ENCODE results near the gene TMPRSS2.

DNA sequence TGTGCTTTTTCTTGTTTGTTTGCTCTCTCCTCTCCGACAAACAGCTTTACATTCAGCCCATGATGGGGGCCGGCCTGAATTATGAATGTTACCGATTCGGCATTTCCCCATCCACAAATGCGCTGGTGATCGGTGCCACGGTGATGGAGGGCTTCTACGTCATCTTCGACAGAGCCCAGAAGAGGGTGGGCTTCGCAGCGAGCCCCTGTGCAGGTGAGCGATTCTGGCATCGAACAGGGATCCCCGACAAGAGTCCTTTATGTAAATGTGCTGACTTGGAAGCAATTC lies 59.5 kb upstream of the FAM3B start:
- PRO-cap: no peak

- PRO-cap: no peak
Measured at GRCh38 chr21:41275105-41275843, 41.3 kb upstream of the FAM3B start.

- PRO-cap: no peak
Measured at GRCh38 chr21:41366586-41367218, 4.9 kb downstream of the MX2 start.

GRCh38 chr21:41465708-41466247 lies 39.7 kb downstream of the MX1 start:
- PRO-cap: no peak

DNA sequence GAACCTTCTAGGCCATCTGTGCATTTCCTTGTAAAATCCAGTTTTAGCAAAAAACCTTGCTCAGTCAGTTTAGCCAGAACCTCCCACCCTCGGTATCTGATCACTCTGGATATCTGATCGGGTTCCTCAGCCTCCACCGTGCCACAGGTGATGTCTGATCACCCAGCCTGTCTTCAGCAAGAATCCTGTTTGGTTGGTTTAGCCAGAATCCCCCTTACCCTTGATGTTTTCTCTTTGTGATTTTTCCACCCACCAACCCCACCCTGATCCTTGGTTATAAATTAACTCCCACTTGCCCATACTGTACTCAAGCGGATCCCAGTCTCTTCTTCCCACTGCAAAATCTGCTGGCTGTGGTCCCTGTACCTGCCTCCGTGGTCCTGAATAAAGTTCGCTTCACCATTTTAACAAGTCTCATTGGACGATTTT lies 8.6 kb downstream of the TMPRSS2 start:
- PRO-cap: no peak

DNA sequence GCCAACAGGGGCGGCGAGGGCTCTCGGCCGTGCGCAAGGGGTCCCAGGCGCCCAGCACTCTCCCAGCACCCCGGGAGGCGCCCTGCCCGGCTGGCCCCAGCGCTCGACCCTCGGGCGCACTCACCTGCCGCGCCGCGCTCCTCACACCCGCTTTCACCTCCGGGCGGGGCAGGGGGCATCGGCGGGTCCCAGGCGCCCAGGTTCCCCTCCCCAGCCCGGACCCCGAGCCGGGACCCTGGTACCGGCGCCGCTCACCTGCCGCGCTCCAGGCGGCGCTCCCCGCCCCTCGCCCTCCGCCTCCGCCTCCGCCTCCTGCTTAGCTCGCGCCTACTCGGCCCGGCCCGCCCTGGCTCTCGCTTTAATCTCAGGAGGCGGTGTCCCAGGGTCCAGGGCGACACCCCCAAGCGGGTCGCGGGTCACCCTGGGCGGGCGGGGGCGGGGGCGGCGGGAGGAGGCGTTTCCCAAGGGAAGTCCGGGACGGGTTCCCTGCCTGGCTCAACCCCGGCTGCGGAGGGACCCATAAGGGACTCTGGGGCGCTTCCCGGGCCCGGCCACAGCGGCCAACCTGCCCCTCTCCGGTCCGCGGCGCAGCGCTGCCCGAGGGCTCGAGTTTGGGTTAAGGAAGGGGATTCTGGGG lies at the start of gene TMPRSS2:
TMPRSS2 (minus strand) TSS at position 333 of the 637 bp plus-strand sequence.
- PRO-cap: no peak

- PRO-cap: no peak
Measured at GRCh38 chr21:41556448-41556830, 48.5 kb upstream of the TMPRSS2 start.

DNA sequence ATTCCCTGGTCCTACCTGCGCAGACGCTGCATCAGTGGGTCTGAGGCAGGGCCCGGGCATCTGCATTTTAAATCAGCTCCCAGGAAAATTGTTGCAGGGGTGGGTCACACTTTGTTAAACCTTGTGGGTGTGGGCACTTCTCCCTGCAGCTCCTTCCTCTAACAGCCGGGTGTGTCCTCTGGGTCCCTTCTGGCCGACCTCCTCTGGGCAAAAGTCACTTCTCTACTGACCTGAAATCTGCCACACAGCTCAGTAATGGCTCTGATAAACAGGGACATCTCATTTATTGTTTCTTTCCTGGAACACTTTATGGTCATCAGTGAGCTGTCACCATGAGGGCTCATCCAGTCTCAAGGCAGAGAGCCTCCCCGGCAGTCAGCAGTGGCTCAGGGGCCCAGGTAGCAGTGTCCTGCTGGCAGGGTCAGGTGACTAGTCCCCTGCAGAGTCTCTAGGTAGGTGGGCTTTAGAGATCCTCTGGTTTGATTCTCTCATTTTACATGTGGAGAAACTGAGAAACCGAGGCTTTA lies 52.8 kb upstream of the TMPRSS2 start:
- PRO-cap: no peak

- PRO-cap: no peak
Measured at GRCh38 chr21:41579094-41579624, 71.2 kb upstream of the TMPRSS2 start.

DNA sequence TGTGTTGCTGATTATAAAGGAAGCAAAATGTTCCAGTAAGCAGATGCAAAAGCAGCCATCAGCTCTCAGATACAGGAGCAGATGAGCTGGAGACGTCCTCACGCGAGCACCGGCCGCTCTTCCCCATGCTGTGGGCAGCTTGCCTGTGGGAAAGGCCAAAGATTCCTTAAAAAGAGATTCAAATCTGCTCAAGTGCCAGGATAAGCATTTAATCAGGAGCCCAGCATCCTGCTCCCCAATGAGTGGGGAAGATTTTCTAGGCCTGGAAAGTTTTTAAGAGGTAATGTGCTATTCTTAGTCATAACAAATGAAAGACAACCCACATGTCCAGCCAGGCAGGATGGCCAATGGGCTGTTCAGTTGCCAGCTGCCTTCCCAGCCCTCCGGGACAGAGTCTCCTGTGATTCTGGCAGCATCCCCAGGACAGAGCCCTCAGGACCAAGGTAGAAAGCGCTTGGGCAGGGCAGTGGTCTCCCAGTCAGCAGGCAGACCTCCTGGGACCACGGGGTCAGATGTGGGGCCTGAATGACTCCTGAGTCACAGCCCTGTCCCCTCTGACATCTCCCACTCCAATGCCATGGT lies 108.2 kb upstream of the TMPRSS2 start:
- PRO-cap: unidirectional peak, plus-strand start at position 409 of the sequence

DNA sequence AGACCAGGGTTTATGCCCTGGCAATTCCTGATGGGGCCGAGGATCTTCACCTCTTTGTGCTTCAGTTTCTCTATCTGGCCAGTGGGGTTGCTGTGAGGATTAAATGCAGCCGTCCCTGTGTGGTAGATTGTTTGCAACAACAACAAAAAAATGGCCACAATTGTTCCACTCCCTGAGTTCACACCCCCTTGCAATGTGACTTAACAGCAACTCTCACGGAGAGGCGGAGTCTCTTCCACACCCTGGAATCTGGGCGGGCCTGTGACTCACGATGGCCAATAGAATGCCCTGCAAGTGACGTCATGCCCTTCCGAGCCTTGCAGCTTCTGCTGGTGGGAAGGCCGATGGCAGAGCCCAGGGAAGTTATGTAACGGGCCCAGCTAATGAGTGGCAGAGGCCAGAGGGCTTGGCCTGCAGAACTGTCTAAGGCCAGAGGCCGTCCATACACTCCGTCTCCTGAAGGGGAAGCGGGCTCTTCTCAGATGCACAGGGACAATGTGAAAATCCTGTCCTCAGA lies 87.9 kb downstream of the RIPK4 start:
- PRO-cap: no peak

- PRO-cap: no peak
Measured at GRCh38 chr21:41704036-41704561, 62.8 kb downstream of the RIPK4 start.

- PRO-cap: no peak
Measured at GRCh38 chr21:41726692-41727348, 40.0 kb downstream of the RIPK4 start.

DNA sequence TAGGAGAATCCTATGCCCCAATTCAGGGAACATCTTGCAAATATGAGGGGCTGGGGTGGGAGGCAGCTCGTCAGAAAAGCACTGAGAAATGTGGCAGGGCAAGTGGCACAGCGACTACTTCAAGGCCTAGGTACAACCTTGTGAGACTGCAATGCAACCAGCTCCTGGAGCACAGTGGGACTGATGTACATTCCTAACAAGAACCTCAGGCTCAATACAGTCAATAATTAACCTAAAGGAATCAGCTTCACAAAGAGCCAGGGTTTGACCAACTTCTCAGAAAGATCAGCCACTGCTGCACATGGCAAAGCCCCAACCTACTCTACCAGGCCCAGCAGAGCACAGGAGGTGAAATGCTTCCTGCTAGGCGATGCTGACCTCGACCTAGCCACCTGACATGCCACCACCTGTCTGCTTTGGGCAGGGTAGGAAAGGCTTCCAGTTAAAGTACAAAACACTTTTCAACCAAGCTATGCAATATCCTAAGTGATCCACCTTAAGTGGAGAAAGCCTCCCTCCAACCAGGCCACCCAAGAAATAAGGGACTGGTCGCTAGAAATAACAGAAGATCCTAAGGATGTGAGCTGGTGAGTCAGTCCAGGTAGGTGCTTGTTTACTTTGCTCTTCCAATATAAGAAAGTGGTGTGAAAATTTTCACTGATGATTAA lies 2.2 kb downstream of the RIPK4 start:
- PRO-cap: no peak

DNA sequence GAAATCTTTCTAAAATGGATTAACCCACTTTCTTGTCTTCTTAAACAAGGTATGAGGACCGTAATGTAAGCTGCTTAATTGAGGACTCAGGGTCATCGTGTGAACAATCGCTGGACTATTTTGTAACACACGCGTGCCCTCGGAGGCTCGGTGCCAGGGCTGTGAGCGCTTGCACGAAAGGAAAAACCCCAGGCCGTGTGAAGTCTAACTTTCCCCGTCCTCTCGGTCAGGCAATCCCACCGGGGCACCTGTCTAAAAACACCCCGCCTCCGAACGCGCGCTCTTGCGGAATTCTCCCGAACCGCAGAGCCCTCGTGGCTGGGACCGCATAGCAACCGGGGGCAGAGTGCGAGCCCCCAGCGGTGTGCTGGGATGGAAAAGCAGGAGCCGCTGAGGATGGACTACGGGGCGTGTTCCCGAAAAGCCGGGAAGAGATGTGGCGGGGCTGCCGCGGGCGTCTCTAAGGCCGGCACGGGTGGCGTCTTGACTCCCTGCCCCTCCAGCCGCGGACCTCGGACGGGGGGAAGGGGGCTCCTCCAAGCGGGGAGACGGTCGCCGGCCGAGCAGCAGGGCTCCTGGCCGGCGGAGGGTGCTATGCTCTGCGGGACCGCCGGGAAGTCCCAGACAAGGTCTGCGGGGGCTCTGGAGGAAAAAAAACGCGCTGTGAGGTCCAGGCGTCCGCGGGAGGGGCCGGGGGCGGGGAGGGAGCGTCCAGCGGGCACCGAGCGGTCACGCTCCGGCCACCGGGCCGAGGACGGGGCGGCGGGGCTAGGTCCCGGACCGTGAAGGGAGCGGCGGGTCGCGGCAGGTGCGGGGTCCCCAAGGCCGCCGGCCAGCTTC lies 984 bp downstream of the ZBTB21 start:
- PRO-cap: unidirectional peak, plus-strand start at position 204 of the sequence

DNA sequence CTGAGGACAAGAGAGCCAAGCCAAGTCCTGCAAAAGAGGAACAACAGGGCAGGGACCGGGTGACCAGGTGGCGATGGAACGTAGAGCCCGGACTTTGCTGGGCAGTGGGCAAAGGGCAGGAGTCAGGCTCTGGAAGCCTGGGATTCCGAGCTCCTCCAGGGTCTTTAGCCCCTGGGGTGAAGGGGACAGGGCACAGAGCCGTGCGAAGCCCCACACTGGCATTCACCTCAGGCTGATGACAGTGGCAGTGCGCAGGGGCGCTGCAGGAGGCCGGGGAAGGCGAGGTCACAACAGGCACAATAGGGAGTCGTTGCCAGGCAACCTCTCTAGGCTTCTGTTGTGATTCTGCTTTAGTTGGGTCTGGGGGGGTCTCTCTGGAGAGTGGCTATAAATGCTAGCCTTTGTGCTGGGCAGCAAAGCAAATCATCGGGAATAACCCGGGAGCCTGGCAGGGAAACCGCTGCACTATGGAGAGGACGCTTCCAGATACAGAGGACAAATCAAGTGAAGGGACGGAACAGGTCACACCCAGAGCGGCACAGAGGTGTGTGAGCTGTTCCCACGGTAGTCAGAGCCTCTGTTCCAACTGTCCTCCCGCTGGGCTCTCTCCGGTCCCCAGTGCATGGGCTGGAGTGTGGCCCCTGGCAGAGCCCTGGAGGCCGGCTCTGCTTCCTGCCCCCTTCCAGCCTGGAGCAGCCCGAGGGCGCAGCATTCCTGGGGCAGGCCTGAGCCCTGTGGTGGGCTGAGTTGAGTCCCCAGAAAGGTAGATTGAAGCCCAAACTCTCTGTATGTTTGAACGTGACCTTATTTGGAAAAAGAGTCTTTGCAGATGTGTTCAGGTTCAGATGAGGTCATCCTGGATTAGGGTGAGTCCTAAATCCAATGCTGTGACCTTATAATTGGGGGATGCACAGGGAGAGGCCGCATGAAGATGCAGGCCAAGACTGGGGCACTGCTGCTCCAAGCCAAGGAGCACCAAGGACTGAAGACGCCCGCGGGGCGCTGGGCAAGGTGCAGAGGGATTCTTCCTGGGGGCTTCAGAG lies 11.8 kb upstream of the ZBTB21 start:
- PRO-cap: bidirectional peak, plus-strand start at position 416 of the sequence, minus-strand start at position 240 of the sequence

GRCh38 chr21:42039301-42040403 lies 29.5 kb upstream of the ZBTB21 start:
- PRO-cap: no peak

DNA sequence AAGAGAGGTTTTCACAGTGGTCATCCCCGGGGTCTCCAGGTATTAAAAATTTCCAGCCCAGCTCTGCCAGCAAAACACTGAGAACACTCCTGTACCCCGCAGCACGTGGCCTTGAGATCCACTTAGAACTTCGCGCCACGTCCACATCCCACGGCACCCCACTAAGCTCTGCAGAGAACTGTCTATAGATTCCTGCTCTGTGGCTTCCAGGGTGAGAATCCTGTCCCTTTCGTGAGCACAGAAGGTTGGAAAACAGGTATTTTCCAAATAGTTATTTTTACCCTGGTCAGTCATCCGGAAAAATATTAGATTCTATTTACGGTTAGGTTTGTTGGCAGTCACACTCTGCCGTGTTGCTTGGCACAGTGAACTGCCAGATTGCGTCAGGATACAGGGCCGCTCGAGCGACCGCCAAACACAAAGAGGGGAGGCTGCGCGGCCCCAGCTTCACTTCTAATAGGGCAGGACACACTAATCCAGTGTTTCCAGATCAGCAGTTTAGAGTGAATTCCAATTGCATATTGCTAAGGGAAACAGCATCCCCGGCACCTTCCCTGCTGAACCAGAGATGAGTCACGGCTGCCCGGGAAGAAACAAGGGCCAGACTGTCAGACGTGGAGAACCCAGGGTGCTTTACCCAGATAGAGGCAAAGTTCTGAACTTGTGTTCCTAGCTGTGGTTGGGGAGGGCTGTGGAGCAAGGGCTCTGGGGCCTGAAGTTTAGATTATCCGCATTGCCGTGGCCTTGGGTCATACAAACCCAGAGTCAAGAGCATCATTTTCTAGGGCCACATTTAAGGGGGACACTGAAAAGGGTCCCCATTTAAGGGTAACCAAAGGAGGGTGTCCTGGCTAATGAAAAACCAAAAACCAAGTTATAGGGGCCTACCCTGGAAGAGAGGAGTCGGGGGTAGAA lies 22.9 kb downstream of the UMODL1 start:
- PRO-cap: no peak

DNA sequence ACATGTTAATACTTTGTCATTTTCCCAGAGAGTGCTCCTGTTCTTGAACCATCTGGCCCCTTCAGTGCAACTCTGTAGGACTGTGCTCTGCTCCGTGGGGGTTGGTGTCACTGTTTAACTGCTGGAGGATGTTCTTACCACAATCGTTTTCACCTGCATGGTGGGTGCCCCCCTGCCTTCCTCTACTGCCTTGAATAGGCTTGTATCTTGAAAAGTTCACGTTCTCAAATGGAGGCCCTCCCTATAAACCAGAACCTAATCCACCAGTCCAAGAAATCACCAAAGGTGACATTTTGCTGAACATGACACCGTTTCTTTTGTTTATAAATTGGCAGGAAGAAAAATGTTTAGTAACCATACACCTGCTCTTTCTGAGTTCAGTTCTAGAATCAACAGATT lies 13.6 kb downstream of the ABCG1 start:
- PRO-cap: no peak

GRCh38 chr21:42245302-42245821 lies 26.4 kb downstream of the ABCG1 start:
- PRO-cap: no peak